Thoracic aorta (tissue), 1 donor: ENCODE data around the gene FSTL5.

GRCh38 chr4:158705997-158706511 is 17.1 kb downstream of the PPID start:
- RAMPAGE, long total RNA = no peak

GRCh38 chr4:158782538-158783396 is 13.9 kb downstream of the FNIP2 start:
- RAMPAGE, long total RNA = no peak

DNA sequence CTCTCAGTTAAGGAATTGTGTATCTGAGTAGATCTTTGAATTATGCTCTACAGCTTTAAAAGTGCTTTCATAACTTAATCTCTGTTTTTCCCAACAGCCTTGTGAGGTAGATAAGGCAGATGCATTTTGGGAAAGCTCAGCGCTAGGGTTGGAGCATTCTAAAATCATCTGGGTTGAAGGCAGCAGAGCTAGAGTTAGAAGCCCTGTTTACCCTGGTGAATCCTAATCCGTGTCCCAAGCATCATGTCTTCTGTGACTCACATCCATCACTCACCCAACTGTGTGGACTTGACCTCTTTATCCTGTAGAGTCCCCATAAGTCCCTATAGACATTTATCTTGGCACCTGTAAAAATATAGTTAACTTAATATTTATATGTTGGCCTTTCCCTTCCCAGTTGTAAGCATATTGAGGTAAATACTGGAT is 49.9 kb downstream of the FNIP2 start:
- RAMPAGE, long total RNA = no peak

- RAMPAGE, long total RNA = no peak
These were observed 60.3 kb downstream of the FNIP2 start for GRCh38 chr4:158828942-158829678.

DNA sequence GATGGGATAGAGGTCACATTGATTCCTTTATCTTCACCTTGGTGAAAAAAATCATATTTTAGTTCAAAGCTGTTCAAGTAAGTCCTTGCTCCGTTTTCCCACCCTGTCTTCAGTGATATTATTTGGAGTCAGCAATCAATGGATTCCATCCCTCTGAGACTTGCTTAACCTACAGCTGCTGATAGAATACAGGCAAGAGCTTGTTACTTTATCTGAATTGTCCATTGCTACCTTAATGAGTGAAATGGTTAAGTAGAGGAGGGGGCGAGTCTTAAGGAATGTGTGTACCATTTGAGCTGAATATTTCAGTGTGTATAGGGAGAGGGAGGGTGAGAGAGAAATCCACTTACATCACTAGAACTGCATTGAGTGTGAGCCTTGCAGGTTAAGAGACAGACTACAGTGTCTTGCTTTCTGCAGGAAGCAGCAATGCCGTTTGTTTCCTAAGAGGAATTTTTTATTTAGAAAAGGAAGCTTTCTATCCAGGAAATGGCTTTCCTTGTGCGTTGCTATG is 163.9 kb downstream of the RAPGEF2 start:
- RAMPAGE, long total RNA = no peak

DNA sequence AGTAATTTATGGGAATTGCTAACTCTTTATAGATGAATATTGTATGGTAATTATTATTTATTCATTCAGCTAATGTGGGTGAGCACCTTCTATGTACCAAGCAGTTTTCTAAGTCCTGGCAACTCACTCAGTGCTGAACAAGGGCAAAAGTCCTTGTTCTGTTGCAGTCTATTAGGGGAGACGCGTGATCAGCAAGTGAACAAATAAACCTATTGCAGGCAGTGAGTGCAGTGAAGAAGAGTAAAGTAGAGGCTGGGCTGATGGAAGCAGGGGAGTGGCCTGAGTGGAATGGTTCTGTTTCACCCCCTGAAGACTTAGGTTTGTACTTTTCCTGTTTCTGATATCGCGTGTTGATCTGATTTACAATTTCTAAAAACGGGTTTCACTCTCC is 214.3 kb downstream of the RAPGEF2 start:
- RAMPAGE, long total RNA = no peak

- RAMPAGE, long total RNA = no peak
These were observed 250.6 kb downstream of the RAPGEF2 start for GRCh38 chr4:159353568-159353841.

DNA sequence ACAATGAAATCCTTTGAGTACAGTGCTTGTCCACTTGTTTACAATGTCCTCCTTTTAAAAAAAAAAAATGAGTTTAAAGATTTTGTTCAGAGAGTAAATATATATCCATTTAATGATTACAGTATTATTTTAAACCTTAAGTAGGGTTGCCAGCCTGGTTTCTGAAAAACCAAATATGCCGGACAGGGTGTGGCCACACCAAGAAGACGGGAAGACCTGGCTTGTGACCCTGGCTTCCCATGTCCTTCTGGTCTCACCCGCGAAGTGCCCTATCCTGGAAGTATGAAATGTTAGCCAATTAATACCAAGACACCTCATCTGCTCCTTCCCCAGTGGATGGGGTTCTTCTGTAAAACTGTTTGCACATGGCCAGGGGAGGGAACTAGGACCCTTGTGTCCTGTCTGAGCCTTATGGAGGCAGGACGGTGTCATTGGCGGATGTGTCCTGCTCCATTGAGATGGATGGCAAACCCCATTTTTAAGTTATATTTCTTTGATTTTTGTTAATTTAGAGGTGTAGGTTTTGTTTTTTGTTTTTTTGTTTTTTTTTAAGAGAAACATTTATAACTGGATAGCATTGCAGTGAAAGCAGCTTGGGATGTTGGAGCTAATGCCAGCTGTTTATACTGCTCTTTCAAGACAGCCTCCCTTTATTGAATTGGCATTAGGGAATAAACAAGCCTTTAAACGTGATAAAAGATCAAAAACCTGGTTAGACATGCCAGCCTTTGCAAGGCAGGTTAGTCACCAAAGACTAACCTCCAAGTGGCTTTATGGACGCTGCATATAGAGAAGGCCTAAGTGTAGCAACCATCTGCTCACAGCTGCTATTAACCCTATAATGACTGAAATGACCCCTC is 256.0 kb downstream of the RAPGEF2 start:
- RAMPAGE, long total RNA = no peak

DNA sequence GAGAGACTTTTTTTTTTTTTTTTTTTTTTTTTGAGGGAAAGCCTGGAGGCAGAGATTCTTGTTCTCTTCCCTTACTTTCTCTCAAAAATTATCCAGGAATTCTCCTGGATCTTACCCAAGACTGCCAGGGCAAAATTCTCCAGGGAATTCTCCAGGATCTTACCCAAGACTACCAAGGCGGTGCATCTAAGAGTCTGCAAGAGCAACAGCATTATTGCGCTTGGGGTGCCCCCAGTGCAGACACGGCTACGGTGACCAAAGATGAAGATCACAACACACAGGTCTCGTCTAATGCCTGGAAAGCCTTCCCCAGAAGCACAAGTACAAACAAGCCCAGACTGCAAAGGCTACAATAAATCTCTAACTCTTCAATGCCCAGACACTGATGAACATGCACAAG is 1014.3 kb downstream of the FSTL5 start:
- RAMPAGE, long total RNA = no peak

DNA sequence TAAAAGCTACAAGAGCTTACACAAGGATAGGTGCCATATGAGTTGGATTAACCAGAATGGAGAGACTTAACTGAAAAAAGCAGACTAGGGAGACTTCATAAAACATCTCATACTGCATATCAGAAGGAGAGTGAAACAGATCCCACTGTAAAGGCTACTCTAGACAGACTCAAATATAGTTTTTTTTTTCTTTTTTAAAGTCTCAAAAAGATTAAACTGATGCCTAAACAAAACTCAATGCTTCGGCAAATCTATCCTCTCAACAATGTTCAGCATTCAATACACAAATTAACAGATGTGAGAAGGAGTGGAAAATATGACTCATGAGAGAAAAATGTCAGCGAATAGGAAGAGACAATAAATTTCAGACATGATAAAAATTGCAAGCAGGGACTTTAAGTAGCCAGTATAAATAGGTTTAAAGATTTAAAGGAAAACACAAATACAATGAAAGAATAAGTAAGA is 586.0 kb downstream of the FSTL5 start:
- RAMPAGE, long total RNA = no peak

GRCh38 chr4:162163684-162164675 is at the start of gene FSTL5:
Gene FSTL5 (minus strand): TSS chr4:162164000.
- RAMPAGE, long total RNA = no peak

DNA sequence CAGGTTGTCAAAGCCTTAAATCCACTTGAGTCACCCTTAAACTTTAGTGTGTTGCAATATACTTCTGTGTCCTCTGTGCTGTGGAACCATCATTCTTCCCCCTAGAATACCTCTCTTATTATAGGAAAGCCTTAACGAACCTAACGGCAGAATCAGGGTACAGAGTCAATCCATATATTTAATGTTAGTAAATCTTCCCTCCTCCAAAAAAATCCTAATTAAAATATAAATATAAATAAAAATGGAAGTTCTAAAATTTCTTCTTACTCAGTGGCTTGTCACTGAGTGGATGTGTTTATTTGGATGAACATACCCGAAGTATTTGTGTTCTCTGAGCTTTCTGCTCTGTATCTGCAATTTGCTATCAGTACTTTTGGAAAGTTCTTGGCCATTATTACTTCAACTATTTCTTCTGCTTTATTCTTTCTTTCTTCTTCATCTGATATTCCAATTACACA is 19.3 kb upstream of the NAF1 start:
- RAMPAGE, long total RNA = no peak

GRCh38 chr4:163331739-163332387 is 533 bp downstream of the NPY1R start:
- RAMPAGE, long total RNA = no peak

DNA sequence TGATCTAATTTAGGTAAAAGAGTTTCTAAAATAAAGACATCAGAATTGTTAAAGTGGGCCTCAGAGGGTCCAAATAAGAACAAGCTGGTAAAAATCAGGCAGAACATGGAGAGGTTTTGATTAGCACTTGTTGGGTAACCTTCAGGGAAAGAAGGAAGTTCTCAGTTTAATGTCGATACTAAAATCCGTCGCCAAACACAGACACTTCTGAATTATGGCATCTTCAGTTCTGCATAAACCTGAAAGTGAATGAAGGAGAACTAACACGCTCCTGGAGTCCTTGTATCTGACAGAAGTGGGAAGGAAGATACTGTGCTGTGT is 106.2 kb downstream of the TMA16 start:
- RAMPAGE, long total RNA = no peak

DNA sequence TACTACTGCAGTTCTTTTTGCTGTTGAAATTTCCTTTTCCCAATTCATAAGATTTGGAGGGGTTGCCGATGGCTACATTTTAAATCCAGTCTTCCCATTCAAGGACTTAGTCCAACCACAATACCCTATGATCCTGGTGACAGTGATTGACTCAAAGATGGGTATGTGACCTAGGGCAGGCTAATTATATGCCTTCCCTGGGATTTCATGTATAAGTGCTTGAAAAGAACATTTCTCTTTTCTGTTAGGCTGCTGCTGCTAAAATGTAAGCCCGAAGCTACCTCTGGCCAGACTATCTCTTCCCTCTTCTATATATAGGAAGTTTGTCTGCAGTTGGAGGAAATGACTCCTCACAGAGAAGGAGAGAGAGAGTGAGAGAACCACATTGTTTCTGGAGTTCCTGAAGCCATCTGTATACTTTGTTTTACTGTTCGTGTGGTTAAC is 112.3 kb downstream of the TMA16 start:
- RAMPAGE, long total RNA = no peak

DNA sequence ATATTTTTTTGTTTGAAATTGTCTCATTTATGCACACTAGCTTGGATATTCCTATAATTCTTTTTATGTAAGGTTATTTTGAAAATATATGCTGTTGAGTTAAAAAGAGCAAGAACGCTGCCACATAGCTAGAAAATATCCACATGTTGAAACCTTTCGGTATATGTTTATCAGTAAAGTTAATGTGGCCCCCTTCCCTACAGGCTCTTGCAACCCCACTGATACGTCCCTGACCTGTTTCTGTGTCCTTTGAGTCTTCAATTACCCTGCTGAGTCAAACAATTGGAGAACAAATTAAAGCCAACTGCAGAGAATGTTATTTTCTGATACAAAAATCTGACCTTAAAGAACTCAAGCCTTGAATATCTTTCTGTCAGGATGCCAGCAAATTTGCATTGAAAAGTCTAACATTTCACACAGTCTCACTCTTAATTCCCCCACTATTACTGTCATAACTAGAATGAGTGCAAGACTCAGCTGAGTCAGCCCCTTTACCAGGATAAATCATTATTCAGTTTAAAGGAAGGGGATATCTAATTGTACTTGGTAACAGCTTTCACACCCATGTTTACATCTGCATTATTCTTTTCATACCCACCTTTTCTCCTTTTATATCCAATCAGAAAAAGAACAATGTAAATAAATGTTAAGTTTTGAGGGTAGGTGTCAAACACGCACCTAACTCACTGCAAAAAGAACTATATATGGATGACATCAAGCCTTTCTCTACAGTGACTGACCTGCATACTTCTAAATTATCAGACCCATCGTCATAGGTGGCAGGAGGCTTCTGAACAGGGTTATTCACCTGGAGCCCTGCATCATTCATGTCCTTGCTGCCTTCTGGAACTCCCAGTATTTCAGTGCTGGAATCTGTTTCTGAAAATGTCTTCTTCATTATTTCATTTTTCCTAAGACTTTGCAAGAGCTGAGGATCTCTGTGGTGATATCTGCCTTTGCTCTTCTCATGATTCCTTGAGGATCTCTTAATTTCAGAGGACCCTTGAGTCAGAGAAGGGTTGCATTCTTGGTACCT is 117.4 kb downstream of the TMA16 start:
- RAMPAGE, long total RNA = no peak

DNA sequence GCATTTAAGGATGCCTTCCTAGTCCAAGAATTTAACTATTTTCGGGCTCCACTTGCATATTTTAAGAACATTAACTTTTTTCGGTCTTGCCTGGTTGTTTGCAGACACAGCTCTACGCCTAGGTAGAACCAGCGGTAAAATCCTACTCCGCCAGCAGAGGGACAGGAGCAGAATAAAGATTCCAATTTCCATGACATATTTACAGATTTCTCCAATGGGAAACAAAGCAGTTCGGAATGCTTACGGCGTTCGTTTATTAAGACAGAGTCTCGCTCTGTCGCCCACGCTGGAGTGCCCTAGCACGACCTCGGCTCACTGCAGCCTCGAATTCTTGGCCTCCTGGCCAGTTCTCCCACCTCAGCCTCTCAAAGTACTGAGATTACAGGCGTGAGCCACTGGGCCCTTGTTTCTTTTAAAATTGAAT is 432 bp upstream of the TMEM192 start:
- RAMPAGE, long total RNA = no peak

DNA sequence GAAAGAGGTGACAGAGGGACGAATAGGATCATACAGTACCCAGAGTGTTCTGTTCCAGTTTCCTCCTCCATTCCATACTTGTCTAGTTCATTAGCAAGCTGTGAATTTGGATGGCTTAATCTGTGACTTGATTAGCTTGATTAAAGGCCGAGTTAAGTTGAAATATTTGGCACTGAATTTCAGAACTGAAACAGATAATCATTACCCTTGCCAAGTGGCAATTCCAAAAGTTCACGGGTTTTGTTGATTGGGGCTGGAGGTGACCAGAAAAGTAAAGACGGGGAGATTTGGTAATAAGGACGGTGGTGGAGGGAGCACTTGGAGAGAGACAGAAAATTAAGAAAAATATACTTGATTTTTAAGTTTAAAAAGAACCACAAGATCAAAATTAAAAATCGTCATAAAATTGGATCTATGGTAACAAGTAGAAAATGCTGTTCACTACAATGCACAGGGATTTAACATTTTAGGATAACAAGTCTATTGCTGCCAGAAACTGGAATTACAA is 21.9 kb upstream of the KLHL2 start:
- RAMPAGE, long total RNA = no peak

DNA sequence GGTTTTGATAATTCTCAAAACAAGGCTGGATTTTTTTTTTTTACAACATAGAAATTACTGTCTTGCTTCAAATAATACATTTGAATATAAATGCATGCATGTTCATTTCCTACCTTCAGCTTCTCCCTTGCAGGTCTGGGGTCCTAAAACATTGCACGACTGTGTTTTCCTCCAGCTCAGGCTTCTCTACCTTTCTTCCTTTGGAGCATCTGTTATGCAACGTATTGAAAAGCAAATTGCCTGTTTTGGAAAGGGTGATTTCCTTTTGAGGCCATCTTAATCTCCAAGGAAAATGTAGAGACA is 115.6 kb upstream of the TLL1 start:
- RAMPAGE, long total RNA = no peak

DNA sequence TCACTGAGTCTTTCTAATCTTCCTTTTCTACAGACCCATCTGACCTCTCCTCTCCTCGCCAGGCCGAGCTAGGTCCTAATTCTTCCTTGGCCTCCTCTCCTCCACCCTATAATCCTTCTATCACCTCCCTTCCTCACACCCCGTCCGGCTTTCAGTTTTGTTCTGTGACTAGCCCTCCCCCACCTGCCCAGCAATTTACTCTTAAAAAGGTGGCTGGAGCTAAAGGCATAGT is 649.0 kb downstream of the TLL1 start:
- RAMPAGE, long total RNA = no peak